Pulmonary lymph node (tissue), 1 donor: Measurements from ENCODE around the gene C12orf50.

DNA sequence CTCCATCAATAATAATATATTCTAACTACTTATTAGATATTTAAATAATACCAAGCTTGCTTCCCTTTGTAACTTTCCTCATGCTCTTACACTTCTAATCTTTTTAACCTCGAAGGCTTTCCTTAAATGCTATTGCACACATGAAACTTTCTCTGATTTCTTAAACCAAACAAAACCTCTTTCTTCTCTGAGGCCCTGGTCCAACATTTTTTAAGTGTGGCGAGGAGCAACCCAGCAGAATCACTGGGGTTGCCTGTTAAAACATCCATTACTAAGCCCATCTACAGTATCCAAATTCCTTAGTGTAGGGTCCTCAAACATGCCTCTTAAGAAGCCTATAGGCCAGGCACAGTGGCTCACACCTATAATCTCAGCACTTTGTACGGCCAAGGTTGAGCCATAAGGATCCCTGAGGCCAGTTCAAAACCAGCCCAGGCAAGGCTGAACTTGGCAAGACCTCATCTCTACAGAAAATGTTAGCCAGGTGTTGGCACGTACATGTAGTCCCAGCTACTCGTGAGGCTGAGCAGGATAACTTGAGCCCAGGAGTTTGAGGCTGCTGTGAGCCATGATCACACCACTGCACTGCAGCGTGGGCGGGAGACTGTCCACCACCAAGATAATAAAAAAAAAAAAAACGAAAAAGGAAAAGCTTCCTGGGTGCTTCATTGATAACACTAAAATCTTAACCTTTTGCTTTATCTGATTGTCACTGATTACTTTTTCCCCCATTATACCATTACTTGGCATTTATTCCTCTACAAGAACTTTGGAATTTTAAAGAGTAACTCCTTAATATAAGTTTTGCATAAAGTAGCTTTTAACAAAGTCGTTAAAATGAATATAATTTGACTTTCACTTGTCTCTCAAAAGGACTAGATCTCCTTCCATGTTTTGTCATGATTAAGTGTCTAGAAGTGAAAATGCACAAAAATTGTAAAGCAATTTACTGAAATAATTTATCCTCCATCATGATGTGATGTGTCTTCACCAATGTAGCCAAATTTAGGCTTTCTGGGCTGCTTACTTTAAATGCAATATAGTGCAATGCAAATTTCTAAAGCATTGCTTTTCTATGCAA lies 6.7 kb downstream of the CCDC59 start:
- PRO-cap, result no peak

DNA sequence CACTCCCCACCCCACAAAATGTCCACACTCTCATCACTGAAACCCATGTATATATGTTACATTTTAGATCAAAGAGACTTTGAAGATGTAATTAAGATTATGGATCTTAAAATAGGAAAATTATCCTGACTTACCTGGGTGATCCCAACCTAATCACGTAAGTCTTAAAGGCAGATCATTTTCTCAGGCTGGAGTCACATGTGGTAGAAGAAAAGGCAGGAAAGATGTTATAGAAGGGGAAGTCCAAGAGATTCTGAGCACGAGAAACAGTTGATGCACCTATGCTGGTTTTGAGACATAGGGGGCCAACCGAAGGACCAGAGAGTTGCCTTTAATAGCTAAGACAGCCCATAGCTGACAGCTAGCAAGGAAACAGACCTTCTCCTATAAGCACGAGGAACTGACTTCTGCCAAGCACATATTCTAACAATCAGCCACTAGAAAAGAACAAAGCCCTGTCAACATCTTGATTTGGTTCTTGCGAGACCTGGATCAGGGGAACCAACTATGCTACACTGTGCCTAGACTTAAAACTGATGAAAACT lies 785.5 kb downstream of the TMTC2 start:
- PRO-cap, result no peak

GRCh38 chr12:83537504-83537918 lies 850.8 kb downstream of the TMTC2 start:
- PRO-cap, result no peak

DNA sequence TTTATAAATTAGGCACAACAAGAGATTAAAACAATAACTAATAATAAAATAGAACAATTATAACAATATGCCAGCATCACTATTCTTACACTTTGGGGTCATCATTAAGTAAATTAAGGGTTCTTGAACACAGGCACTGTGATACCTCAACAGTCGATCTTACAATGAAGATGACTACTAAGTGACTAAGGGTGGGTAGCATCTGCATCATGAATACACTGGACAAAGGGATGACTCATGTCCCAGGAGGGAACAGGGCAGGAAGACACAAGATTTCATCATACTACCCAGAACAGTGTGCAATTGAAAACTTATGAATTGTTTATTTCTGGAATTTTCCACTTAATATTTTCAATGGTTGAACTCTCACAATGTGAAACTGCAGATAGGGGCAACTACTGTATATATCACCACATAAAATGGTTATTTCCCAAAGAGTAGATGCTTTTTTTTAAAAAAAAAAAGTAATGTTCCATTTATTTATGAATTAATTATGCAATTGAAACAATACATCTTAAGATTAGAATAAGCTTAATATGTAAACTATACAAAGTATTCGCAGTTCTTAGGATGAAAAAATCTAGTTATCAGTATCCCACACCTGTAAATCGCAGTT lies 19.6 kb downstream of the TSPAN19 start:
- PRO-cap, result no peak

DNA sequence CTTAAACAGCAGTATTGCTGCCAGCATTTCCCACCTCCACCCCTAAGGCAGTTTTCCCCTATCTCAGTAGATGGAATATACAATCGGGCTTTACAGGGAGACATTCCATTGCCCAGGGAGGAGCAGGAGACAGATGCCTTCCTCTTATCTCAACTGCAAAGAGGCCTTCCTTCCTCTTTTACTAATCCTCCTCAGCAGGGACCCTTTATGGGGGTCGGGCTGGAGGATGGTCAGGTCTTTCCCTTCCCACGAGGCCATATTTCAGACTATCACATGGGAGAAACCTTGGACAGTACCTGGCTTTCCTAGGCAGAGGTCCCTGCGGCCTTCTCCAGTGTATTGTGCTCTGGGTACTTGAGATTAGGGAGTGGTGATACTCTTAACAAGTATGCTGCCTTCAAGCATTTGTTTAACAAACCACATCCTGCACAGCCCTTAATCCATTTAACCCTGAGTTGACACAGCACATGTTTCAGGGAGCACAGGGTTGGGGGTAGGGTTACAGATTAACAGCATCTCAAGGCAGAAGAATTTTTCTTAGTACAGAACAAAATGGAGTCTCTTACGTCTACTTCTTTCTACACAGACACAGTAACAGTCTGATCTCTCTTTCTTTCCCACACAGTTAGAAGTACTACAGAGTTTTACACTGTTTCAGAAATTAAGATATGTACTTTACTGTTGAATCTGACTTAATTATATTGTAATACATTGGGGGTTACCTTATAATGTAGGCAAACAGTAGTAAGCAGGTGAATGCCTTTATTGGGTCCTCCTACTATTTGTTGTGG lies 189.5 kb downstream of the ALX1 start:
- PRO-cap, result no peak

DNA sequence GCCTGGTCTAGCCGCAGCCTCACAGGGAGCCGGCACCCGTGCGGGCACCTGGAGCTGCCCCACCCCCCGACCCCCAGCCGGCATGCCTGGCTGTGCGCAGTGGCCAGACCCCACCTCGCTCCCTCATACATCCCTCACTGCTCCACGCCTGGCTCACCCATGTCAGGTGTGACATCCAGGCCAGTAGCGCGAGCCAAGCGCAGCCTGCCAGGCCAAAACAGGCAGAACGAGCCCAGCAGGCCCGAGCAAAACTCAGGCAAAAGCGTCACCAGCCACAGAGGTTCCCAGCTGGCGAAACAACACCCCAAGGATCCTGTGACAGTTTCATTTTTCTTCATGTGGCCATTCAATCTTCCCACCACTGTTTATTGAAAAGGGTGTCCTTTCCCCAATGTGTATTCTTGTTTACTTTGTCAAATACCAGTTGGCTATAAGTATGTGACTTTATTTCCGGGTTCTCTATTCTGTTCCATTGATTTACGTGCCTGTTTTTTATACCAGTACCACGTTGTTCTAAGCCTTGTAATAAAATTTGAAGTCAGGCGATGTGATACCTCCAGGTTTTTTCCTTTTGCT lies 8.9 kb upstream of the MGAT4C start:
- PRO-cap, result no peak

GRCh38 chr12:87820723-87821387 lies 208.3 kb downstream of the C12orf50 start:
- PRO-cap, result no peak

GRCh38 chr12:88029270-88029611 lies at the start of gene C12orf50:
TSS of gene C12orf50 (minus strand) at chr12:88029401.
- PRO-cap, result no peak

- PRO-cap, result no peak
Measured at GRCh38 chr12:88529592-88529975, 50.7 kb downstream of the KITLG start.

- PRO-cap, result no peak
Measured at GRCh38 chr12:88775634-88776141, 195.4 kb upstream of the KITLG start.

GRCh38 chr12:89156776-89157243 lies 195.5 kb downstream of the DUSP6 start:
- PRO-cap, result no peak

DNA sequence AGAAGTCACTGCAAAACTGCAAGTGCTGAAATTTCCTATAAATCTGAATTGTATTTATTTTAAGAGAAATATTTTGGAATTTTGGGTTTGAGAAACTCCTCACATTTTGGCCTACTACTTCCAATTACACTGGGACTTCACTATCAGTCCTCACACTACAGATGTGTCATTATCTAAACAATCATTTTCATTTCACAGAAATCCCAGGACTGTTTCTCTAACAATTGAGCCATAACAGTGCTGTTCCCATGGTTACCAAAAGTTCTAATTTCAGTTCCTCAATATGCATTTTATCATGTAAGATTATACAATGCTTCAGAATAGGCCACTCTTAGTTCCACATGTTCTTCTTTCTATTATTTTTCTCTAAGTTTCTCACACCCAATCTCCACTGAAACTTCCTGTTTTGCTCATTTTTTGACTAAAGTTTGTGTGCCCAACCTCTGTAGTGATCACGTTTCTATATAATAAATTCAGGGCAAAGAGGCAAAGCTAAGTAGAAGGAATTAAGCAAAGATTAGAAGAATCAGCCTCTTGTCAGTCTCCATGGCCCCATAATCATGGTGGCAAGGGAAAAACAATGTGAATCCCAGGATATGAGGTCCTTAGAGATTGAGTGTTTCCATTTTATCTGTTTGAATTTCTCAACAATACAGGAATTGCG lies 185.8 kb downstream of the DUSP6 start:
- PRO-cap, result no peak

DNA sequence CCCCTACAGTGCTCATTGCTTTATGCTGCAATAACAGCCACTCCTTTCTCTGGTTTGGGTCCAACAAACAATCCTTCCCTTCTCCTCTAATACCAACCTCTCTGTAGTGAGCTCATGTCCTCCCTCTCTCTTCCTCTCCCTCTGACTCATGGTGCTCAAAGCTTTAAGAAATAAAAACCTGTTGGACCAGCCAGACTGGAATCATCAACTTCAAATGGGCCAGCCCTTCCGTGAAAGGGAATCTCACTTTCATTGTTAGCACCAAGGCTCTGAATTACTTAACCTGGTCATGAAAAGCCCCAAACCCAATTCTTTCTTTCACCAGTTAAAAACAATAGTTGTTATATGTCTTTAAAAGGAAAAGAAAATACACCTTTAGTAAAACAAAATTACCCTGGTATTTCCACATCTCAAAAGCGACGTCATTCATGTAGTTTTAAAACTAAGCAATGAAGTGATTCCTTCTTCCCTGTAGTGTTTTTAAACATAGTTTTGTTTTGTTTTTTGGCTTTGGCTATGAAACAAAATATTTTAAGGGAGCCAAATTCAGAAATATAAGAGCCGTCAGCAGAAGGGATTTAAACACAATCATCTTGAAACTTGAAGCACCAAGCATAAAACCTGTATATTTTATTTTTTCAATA lies 126.3 kb downstream of the DUSP6 start:
- PRO-cap, result no peak

DNA sequence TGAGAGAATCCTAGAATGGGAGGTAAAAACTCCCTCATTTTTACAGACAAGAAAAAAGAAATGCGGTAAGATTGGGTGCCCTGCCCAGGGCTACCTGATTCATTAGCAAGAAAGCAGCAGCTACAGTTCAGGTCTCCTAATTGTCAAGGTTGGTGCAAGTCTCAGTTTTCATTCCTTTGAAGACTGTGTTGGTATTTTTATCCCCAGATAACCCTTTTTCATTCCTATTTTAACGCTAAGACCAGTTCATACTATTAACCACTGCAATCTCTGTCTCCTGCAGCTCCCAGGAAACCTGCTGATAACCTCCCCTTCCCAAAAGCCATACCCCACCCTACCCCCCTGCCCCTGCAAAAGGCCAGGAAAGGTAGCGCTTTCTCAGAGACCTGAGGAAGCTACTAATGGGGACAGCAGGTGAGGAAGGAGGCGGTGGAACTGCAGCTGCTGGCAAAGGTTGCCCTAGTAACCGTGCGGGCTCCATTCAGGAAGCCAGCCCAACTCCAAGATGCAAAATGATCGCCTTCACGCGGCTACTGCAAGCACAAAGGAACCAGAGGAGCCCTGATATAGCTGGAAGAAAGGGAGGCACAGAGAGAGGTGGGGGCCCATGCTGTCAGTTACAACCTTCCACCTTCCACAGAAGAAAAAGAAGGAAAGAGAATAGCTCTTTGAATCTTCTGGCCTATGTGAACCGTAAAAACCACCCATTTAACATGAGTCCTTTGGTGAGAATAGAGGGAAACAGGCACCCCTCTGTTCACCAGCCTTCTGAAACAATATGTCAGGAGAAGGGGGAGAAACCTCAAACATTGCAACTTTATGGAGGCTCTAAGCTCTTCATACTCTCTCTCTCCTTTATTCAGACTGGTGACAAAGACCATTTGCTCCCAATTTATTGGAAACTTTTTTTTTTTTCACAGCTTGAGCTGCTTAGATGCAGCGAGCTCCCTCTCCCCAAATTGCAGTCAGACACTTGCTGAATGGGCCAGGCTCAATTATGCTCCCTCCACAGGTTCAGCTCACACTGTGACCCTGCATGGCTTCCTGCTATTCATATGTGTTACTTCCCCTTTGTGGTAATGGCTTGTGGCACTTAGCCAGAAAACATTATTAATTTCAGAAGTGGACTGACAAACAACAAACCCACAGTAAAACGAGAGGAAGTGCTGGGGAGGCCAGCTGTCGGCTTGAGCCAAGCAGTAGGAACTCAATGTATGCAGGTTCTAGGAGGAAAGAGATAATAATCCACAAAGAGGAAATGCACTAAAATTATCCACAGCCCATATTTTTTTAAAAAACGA lies 6.4 kb downstream of the DUSP6 start:
- PRO-cap, result unidirectional peak, plus-strand start at position 1,148 of the sequence

GRCh38 chr12:89383956-89384688 lies 31.8 kb upstream of the DUSP6 start:
- PRO-cap, result no peak

- PRO-cap, result no peak
Measured at GRCh38 chr12:89451672-89452544, 72.7 kb downstream of the GALNT4 start.

GRCh38 chr12:89863265-89864022 lies 154.8 kb upstream of the ATP2B1 start:
- PRO-cap, result unidirectional peak, minus-strand start at chr12:89863616

DNA sequence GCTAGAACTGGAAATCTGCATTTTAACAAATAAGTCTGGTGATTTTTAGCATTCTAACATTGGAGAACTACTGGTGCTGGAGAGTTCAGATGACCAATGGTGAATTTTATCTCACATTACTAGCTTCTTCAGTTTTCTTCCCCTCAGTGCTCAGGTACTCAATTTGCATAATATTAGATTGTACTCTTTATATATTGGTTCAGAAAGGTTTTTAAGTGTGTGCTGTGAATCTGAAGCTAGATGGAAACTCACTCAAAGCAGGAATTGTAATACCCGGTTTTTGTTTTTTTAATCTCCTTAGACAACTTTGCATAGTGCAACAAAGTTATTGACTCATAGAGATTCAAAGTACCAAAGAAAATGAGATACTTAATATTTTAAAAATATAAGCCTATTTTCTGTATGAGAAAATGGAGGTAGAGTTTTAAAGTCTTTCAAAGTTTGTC lies 218.9 kb upstream of the ATP2B1 start:
- PRO-cap, result unidirectional peak, plus-strand start at position 62 of the sequence; bidirectional peak, plus-strand start at position 216 of the sequence, minus-strand start at position 98 of the sequence

DNA sequence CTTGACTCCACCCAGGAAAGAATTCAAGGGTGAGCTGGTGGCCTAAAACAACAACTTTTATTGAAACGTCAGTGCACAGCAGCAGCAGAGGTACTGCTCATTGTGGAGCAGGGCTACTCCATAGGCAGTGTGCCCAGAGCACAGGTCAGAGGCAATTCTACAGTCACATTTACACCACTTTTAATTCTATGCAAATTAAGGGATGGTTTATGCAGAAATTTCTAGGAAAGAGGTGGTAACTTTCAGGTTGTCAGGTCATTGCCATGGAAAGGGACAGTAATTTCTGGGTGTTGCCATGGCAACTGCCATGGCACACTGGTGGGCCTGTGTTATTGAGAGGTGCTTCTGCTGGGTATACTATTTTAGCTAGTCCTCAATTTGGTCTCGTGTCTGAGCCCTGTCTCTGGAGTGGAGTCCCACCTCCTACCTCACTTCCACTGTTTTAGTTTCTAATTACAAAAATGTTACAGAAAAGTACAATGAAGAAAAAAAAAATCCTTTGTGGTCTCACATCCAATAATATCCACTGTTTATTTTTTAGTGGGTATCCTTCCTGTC lies 234.2 kb upstream of the ATP2B1 start:
- PRO-cap, result unidirectional peak, plus-strand start at position 60 of the sequence

DNA sequence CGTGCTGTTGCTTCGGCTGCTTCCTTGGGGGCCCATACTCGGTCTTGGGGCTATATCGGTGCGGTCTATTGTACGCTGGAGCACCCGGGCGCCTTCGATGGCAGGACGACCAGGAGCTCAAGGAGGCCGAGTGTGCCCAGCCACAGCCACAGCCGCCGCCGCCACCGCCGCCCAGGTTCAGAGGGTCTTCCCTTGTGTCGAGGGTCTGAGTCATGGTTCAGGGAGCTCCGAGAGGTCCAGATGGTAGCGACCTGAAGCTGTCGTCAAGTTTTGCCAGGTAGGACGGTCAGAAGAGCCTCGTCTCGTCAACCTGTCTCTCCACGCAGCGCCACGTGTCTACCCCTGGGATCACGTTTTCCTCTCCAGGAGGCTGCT lies 460 bp downstream of the CCER1 start:
- PRO-cap, result no peak